Measurements from ENCODE around the genes H3-5, YARS2 and PKP2.

DNA sequence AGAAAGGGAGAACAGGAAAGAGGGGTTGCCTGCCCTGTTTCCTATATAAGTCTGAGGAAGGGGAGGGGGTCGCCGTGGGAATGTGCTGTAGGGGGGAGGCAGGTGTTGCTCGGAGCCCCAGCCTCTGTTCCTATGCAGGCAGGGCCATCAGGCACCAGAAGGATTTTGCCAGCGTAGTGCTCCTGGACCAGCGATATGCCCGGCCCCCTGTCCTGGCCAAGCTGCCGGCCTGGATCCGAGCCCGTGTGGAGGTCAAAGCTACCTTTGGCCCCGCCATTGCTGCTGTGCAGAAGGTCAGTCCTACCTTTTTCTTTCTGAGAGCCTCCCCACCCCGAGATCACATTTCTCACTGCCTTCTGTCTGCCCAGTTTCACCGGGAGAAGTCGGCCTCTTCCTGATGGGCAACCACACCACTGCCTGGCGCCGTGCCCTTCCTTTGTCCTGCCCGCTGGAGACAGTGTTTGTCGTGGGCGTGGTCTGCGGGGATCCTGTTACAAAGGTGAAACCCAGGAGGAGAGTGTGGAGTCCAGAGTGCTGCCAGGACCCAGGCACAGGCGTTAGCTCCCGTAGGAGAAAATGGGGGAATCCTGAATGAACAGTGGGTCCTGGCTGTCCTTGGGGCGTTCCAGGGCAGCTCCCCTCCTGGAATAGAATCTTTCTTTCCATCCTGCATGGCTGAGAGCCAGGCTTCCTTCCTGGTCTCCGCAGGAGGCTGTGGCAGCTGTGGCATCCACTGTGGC lies 29.9 kb downstream of the DDX11 start:
- PRO-cap = no peak

- PRO-cap = no peak
Measured at GRCh38 chr12:31116790-31118068, 43.6 kb downstream of the DDX11 start.

DNA sequence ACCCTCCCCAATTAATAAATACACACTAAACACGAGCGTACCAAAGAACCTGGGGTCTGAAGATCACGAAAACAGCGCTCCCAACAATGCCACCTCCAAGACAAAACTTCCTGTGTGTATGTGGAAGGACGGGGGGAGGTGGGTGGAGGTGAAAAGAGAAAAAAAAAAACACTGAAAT lies 266 bp downstream of the SINHCAF start:
- PRO-cap = no peak

GRCh38 chr12:31646759-31647537 lies 12.5 kb upstream of the ETFBKMT start:
- PRO-cap = no peak

- PRO-cap = no peak
Measured at GRCh38 chr12:31651796-31652393, 7.6 kb upstream of the ETFBKMT start.

- PRO-cap = no peak
Measured at GRCh38 chr12:31728375-31728640, 513 bp downstream of the AMN1 start.

DNA sequence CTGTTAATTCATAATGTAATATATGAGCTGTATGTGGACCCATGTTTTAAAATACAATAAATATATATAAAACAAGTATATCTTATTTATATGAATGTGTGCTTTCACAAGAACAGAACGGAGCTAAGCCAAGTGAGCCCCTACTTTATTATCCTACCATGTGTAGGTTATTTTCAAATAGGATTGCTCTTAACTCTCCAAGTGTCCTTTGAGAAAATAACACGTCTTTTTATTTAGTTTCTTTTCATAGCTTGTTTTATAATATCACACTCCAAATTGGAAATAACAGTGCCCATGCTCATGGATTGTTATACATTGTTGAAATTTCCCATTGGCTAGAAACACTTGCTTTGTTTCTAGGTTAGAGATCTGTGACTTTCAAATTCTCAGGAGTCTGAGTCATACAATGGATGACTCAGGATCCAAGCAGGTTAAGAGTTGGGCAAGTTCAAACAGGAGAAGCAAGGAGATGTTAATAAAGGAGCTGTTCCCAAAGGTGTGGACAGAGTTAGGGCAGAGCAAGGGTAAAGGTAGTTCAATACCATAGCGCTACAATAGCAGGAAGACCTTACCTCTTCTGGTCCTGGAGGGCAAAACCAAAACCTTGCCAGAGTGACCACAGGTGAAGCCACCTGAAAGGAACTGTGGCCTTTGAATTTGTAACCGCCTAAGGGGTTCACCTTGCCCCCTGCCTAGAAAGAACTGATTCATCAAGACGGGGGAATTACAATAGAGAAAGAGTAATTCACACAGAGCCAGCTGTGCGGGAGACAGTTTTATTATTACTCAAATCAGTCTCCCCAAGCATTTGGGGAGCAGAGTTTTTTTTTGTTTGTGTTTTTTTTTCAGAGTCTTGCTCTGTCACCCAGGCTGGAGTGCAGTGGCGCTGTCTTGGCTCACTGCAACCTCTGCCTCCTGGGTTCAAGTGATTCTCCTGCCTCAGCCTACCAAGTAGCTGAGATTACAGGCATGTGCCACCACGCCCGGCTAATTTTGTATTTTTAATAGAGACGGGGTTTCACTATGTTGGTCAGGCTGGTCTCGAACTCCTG lies 4.2 kb upstream of the AMN1 start:
- PRO-cap = no peak

DNA sequence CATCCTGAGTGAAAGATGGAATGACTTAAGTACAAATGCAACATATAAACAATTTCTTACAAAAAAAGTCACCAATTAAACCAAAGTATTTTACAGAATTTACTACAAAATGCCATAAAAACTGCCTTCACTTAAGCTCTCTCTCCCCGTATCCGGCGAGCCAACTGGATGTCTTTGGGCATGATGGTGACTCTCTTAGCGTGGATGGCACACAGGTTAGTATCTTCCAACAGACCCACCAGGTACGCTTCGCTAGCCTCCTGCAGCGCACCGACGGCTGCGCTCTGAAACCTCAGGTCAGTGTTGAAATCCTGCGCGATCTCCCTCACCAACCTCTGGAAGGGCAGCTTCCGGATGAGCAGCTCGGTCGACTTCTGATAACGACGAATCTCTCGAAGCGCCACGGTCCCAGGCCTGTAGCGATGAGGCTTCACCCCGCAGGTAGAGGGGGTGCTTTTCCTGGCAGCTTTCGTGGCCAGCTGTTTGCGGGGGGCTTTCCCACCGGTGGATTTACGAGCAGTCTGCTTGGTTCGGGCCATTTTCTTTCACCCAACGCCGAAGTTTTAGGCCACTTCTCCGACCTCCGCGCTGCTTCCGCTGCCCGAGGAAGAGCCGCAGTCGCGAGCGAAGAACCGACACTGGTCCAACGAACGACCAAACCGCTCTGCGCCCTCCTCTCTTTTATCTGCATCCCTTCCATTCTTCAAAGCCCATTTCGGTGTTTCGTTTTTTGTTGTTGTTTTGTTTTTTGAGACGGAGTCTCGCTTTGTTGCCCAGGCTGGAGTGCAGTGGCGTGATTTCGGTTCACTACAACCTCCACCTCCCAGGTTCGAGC lies at the start of gene H3-5:
TSS of gene H3-5 (minus strand) at position 671 of the 835 bp plus-strand sequence.
- PRO-cap = no peak

- PRO-cap = no peak
Measured at GRCh38 chr12:32450862-32451194, 51.5 kb downstream of the FGD4 start.

GRCh38 chr12:32455793-32456159 lies 56.4 kb downstream of the FGD4 start:
- PRO-cap = no peak

DNA sequence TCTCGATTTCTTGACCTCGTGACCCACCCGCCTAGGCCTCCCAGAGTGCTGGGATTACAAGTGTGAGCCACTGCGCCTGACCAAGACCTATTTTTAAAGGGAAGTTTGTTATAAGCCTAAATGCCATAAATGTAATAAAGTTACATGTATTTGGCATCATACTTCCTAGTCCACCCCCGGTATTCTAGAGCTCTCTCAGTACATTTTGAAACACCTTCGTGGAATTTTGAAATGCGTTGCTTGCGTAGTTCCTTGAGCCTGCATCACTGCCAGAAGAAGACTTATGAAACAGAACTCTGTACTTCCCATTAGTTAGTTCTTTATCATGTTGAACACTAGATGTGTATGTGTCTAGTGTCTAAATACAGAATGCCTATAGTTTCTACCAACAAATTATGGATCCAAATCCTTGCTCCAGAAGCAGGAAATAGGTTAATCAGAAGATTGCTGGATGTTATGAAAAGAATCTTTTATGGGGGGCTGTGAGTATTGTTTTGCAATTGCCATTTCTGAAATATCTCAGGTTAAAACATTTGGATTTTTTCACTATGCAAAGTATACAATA lies 86.4 kb downstream of the FGD4 start:
- PRO-cap = no peak

- PRO-cap = no peak
Measured at GRCh38 chr12:32546909-32547678, 132.0 kb upstream of the DNM1L start.

DNA sequence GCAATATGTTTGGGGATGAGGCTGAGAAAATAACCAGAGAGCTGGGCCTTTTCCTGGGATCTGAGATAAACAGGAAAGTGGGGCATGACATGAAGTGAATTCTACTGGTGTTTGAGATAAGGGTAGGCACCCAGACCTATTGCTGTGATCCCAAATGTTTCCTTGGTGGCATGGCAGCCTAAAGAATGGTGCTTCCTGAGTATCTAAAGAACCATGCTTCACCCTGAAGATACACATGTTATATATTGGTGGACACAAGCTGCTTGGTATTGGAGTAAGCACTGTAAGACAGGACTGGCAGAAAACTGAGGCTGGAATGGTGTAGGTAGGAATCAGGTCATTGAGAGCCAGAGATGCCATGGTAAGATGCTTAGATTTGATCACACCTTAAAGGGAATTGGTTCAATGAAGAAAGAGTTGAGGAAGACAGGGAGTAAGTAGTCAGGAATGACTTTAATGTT lies 50.3 kb upstream of the DNM1L start:
- PRO-cap = no peak

DNA sequence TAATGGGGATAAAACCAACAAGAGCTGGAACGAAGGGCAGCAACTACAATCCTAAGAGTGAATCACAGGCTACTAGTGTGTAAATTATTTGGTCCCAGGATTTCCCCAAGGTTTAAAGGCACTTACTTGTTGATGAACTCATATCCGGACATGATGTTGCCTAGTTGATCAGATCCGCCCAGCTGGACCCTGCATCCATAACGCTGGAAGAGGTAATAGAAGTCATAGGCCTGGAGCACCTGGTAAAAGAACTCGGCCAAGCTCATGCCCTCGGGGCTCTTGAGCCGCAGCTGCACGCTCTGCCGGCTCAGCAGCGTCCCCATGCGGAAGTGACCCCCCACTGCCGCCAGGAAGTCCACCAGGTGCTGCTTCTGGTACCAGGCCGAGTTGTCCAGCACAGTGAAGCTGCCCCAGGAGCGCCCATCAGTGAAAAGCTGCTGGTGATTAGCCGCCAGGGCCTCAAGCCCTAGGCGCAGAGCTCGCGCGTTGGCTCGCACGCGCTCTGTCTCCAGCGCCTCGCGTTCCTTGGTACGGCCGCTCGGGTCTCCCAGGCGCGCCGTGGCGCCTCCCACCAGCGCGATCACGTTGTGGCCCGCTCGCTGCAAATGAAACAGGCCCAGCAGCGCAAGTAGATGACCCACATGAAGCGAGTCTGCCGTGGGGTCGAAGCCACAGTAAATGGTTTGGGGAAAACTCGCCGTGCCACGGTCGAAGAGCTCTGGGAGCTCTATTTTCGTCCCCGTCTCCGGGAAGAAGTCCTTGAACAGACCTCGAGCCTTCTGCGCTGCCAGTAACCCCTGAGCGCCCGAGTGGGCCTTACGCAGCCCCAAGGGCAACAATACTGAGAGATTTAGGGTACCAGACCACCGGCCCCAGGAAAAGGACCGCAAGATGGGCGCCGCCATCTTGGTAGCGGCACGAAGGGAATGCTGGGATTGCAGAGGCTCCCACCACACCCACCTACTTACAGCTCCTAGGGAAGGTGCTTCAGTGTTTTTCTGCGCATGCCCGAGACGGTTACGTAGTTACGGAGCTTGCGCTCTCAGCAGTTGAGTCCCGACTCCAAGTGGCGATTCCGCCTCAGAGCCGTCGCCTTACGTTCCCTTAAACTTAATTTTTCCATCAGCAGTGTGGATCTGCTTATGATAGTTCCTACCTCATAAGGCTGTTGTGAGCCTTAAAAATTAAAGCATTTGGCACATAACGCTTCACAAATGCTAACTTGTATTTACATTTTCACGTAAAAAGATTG lies at the start of gene YARS2:
TSS of gene YARS2 (minus strand) at position 928 of the 1,252 bp plus-strand sequence.
- PRO-cap = bidirectional peak, plus-strand start at position 1,059 of the sequence, minus-strand start at position 962 of the sequence

- PRO-cap = no peak
Measured at GRCh38 chr12:32821281-32821719, 65.6 kb upstream of the YARS2 start.

DNA sequence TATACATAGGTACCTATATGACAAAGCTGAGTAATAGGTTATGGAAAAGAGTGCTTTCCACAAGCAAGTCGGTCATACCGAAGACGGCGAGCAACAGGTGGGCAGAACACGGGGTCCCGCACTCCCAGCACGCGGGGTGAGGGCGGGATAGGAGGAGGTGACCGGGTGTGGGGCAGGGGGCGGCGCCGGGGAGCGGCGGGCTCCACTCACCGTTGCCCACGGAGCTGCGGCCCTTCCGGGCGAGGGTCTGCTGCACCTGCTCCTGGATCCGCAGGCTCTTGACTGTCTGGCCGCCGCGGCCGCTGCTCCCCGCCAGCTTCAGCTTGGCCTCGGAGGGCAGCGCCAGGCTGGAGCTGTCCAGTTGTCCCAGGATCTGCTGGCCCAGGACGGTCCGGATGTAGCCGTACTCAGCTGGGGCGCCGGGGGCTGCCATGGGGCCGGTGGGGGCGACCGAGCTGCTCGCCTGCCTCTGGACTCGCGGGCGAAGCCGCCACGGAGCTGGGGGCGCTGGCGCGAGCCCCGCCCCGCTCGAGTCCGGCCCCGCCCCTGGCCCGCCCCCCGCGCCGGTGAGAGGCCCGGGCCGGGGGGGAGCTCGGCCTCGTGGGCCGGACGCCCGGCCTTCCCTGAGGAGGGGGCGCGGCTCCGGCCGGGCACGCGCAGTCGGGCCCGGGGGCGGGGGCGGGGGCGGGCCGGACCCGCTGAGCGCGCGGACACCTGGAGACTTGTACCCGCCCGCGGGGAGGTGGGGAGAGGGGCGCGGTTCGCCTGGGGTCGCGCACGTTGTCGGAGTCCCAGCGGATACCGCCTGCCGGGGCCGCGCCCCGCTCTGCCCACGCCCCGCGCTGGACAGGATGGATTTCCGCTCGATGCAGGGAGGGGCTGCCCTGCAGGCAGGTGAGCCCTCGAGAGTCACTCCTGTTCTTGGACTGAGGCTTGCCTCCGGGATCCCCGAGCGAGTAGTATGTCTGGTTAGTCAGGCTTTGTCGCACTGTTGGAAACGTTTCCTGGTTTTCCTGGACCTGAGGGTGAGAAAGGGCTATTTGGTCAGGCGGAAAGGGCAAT lies at the start of gene PKP2:
TSS of gene PKP2 (minus strand) at position 479 of the 1,062 bp plus-strand sequence.
- PRO-cap = bidirectional peak, plus-strand start at position 681 of the sequence, minus-strand start at position 477 of the sequence

DNA sequence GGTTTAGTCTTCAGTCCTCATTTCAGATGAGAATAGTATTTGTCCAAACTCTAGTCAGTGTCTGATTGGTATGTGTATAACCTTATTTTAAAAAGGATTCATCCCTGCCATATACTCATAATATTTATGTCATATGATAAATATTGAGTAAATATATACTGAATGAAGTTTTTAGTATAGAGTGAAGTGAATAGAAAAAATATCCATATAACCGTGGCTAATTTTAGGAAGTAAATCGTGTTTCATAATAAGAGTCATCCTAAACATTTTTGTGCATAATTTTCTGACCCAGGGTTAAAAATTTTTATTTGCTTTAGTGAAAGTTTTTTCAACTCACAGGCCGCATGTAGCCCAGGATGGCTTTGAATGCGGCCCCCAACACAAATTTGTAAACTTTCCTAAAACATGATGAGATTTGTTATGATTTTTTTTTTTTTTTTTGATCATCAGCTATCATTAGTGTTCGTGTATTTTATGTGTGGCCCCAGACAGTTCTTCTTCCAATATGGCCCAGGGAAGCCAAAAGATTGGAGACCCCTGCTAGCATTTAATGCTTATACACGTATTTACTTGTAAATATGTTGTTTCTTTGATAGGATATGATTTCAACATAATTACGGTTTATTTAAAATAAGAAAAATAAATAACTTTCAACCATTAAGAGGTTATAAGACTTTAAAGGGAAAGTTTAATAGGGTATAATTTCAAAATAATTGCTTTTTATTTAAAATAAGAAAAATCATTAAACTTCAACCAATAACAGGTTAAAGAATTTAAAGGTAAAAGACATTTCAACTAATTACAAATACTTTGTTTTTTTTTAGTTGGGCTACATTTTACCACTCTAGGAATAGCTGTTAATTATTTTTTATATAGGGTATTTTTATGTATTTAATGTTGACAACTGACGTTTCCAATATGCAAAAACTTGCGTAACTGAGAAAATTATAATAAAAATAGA lies 9.4 kb downstream of the ALG10 start:
- PRO-cap = no peak

GRCh38 chr12:38906434-38907273 lies 1.3 kb upstream of the CPNE8 start:
- PRO-cap = bidirectional peak, plus-strand start at chr12:38906891, minus-strand start at chr12:38906765

- PRO-cap = no peak
Measured at GRCh38 chr12:39756733-39757507, 130.9 kb downstream of the C12orf40 start.

DNA sequence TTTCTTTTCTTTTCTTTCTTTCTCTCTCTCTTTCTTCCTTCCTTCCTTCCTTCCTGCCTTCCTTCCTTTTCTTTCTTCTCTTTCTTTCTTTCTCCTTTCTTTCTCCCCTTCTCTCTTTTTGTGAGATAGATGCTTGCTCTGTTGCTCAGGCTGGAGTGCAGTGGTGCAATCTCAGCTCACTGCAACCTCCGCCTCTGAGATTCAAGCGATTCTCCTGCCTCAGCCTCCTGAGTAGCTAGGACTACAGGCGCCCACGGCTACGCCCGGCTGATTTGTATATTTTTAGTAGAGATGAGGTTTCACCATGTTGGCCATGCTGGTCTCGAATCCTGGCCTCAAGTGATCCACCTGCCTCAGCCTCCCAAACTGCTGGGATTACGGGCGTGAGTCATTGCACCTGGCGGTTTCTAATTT lies 186.4 kb downstream of the C12orf40 start:
- PRO-cap = no peak

Measured in ascending aorta (tissue), 1 donor.